Subcutaneous preadipocyte (primary cell): ENCODE measurements around the genes TSTD1, FCRLA, ATF6, SH2D1B and UHMK1.

- CAGE, long polyA plus RNA: no peak
These were observed 3.3 kb downstream of the ITLN2 start for GRCh38 chr1:160951217-160951880.

DNA sequence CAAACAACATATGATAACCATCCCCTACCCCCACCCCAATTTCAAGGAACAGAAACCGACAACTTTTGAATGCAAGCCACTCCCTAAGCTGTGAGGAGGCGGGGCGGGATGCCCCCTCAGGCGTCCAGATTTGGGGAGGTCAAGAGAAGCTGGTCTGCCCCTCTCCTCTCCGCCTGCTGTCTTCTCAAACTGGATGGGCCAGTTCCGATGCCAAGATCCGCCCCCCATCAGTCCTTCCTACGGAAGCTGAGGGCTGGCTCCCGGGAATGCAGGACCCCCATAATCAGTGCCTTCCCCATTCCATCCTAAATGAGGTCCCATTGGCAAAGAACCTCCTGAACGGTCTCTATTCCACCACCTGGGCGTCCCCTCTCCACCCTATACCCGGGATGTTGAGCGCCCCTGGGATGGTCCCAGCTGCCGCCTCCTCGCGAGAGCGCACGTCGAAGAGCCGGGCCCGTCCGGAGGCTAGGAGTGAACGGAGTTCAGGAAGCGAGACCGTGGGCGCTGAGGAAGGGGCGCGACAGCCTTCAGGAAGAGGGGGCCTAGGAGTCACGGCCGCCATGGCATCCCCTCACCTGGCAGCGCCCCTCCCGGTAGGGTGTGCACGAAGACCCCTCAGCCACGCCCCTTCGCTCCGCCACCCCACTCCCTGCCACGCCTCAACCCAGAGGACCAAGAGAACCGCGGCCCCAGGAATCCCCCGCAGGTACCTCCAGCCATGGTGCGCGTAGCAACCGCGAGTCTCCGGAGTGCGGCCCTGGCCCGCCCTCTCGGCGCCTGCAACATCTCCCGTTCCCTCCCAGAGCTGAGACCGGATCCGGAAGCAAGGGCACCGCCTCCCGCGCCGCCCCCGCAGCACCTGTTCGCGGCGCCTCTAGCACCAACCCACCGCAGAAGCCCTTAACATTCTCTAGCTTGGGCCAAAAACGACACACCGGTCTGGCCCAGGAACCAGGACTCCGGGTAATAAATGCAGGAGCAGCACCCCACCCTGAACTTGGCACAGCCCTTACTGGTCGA is at the start of gene TSTD1:
TSTD1 (minus strand) TSS at position 798 of the 1,023 bp plus-strand sequence.
- CAGE, long polyA plus RNA: no peak

- CAGE, long polyA plus RNA: no peak
These were observed 1.4 kb downstream of the ARHGAP30 start for GRCh38 chr1:161068031-161068879.

GRCh38 chr1:161073941-161075238 is 4.7 kb upstream of the ARHGAP30 start:
- CAGE, long polyA plus RNA: no peak

GRCh38 chr1:161190835-161191226 is 8.0 kb downstream of the ADAMTS4 start:
- CAGE, long polyA plus RNA: no peak

- CAGE, long polyA plus RNA: no peak
These were observed 4.9 kb downstream of the ADAMTS4 start for GRCh38 chr1:161193942-161194401.

DNA sequence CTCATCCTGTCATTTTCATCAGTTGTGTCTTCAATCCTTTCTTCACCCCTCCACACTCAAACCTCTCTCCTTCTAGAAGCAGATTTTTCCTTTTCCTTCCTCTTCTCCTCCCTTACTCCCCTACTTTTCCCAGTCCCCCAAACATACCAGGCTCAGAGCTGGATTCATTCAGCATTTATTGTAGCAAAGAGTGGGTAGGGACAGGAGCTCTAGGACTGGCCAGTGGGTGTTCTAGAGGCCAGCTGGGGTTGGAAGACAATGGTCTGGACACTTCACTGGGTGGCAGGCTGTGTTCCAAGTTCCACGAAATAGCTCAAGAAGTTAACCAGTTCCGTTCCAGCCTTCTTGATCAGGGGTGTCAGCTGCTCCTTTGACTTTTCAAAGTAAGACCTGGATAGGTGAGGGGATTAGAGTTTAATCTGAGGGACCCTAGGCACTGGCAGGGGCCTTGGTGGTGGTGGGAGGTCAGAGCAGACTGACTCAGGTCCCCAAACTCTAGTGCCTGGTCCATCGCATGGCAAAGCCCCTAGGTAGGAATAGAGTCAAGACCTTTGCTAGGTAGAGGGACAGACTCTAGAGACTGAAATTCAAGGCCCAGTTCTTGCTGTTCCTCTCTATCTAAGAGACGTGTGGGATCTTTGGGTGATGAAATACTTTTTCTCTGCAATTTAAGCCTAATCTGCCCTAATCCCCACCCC is 1.1 kb downstream of the APOA2 start:
- CAGE, long polyA plus RNA: no peak

DNA sequence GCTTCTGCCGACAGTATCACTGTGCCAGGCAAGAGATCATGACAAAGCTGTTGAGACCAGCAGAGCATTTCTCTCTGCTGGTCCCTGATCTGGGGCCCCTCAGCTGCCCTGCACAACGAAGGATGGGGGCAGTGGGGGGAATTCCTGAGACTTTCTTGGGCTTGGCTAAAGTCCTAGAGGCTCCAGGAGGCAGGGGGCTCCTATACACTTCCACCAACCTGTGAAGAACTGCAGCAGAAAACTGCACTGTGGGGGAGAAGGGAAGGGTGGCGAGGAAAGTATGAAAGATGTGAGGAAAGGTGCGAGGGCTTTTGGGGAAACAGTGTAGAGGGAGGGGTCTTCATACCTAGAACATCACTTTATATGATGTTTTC is 4.7 kb downstream of the NR1I3 start:
- CAGE, long polyA plus RNA: no peak

GRCh38 chr1:161517846-161518400 is 6.4 kb upstream of the HSPA6 start:
- CAGE, long polyA plus RNA: no peak

GRCh38 chr1:161706352-161707417 is at the start of gene FCRLA:
Gene FCRLA, plus strand, starts transcription at chr1:161707229.
- CAGE, long polyA plus RNA: no peak

- CAGE, long polyA plus RNA: no peak
These were observed at the start of gene ATF6 for GRCh38 chr1:161765907-161767072. Gene ATF6, plus strand, starts transcription at chr1:161766320.

DNA sequence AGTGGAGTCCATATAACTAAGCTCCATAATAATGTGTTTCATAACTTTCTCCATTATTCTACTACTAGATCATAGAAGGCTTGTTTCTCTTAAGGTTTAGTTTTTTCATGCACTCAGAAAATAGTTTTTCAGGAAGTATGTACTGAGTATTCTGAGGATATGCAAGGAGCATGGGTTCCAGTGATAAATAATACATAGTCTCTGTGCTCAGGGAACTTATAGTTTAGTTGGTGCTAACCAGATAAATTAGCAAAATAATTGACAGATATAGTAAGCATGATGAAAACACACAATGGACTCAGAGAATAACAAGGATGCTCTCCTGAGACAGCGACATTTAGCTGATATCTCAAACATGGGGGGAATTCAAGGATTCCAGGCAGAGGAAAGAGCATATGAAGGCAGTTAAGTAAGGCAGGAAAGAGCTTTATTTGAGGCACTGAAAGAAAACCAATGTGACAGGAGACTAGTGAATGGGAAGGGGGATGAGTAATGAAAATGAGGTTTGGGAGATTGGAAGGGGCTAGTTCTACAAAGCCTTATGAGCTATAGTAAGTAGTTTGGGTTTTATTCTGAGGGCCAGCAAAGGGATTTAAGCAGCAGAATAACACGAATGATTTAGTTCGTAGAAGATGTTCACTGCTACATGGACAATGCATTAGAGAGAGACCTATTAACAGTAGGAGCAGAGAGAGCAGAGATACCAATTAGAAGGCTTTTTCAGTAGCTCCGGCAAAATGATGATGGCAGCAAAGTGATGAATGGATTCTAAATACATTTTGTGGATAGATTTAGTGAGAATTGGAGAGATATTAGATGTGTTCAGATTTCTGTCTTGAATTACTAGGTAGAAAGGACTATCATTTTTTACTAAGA is 111.2 kb downstream of the ATF6 start:
- CAGE, long polyA plus RNA: no peak

- CAGE, long polyA plus RNA: no peak
These were observed 5.1 kb upstream of the OLFML2B start for GRCh38 chr1:162028717-162029170.

DNA sequence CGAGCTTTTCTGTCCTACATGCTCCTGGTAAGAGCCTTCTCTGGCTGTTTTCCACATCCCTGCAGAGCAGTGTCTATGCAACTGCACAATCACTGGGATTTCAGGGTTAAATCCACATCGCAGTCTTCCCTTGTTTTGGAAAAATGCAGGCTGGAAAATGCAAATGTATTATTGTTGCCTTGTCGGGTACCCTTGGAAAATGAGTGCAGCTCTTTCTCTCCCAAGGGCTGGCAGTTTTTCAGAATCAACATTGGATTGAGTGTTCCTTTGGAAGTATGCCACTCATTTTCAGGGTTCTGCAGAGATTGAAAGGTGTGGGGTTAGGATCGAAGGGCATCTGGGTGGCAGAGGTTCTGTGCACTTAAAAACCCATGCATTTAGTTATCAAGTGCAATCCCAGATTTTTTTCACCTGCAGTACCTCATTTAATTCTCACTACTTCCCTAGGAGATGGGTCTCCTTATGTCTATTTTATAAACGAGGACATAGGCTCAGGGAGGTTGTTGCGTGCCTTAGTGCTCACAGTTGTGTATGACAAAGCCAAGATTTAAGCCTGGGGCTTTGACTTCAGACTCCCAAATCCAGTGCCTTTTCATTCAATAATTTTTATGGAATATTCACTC is 3.4 kb downstream of the NOS1AP start:
- CAGE, long polyA plus RNA: no peak

DNA sequence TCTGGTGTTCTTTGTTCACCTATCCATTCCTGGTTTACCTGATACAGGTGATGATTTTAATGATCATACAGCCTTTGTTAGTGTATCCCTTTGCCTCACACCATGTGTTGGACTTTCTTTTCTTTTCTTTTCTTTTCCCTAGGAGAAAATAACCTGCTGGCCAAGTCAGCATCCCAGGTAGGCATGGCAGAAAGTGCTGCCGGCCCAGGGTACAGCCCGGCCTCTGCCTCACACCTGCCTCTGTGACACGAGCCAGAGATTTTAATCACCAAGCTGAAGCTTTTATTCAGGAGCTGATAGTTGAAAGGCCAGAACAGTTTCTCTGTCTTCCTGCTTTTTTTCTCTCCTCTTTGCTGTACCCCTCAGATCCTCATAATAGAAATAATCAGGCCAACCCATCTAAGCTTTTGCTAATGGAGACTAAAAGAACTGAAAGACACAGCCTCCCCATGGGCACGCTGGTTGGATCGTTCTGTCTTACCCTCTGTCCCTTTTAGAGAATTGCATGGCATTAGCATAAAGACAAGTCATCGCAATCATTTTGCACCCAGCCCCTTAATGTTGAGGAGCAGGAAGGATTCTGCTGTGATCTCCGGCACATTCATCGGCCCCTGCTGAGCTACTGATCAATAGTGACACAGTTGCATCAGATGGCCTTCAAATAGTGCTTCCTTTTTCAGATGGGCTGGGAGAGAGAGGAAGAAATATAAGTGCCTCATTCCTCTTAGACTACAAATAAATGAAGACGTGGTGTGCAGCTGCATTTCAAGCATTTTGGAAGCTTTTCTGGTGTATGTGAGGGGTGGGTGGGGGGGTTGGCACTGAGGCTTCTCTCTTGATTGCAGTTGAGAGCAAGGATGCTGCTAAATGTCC is 75.2 kb downstream of the NOS1AP start:
- CAGE, long polyA plus RNA: no peak

- CAGE, long polyA plus RNA: no peak
These were observed 76.7 kb downstream of the NOS1AP start for GRCh38 chr1:162145970-162146829.

- CAGE, long polyA plus RNA: no peak
These were observed 15.7 kb downstream of the SPATA46 start for GRCh38 chr1:162360786-162361438.

GRCh38 chr1:162412026-162412361 is at the start of gene SH2D1B:
Gene SH2D1B, minus strand, starts transcription at chr1:162412136.
- CAGE, long polyA plus RNA: no peak

DNA sequence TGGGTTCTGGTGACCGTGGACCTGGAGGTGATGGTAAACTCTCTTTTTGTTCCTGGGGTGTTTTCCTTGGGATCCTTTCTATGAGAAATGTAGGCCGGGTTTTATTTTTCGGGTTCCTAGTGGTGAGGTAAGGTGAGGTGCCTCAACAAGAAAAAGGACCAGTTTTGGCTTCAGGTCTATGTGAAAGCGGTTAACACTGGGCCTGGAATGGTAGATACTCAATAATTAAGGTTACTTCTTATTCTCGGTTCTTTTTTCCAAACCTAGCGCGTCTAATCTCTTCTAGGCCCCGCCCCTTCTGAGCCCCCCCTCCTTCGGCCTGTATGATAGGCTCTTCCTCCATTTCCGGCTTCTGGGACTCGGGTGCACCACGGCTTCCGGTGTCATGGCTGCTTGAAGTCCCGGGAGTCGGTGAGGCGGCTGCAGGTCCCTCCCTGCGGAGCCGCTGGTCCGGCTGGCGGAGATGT is at the start of gene UHMK1:
UHMK1 (plus strand) TSS at position 355 of the 467 bp plus-strand sequence.
- CAGE, long polyA plus RNA: no peak

DNA sequence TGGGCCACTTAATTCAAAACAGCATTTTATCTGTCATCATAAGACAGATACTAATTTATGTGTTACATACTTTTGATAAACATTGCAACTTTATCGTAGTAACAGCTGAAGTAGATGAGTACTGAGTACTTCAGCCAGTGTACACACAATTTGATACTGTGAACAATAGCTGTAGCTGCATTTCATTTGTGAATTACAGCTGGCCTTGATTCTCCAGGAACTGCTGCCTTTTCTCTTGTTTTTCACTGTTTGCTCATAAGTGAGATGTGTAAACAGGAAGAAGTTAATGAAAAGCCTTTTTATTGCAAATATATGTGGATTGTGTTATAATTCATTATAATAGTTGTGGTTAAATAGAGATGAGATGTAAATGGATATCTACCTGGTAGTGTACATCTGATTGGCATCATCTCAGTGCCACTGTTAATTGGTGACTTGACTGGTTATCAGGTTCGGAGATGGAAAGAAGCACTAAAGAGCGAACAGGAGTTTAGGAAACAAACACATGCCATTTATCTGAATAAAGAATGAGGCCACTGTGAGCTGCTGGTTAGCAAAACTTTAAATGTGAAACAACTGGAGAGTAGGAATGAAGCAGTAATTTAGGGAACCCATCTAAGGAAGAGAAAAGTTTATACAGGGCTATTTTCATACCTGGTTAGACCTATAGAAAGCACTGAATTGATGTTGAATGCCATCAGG is 10.4 kb downstream of the UAP1 start:
- CAGE, long polyA plus RNA: no peak